Panc1 (cell line): ENCODE data around the genes AKAP17A and GYG2.

GRCh38 chrX:13978-14262 is 267.3 kb upstream of the PLCXD1 start:
- RRBS, 2 experiments, result 73 to 95% methylated on average over 6 of the region's 22 CpGs

GRCh38 chrX:373417-374567 is 12.9 kb downstream of the PPP2R3B start:
- RRBS, 2 experiments, result 3 to 17% methylated on average over 30 of the region's 126 CpGs

GRCh38 chrX:497260-497696 is 110.6 kb upstream of the PPP2R3B start:
- RRBS, 2 experiments, result 30 to 67% methylated on average over 7 to 9 of the region's 26 CpGs

DNA sequence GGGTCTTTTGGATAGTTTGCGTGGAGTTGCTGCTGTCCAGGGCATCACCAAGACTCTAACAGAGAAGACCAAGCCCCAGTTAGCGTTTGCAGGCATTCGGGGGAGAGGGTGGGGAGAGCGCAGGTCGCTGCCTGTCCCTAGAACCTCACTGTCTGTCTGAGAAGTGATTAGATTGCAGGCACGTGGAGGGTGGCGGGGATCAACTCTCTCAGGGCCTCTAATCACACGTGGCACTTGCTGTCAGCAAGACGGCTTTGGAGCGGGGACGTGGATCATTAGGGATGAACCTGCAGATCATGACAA is 85.3 kb upstream of the SHOX start:
- RRBS, 2 experiments, result no CpG with 5 or more reads among the region's 11 CpGs

DNA sequence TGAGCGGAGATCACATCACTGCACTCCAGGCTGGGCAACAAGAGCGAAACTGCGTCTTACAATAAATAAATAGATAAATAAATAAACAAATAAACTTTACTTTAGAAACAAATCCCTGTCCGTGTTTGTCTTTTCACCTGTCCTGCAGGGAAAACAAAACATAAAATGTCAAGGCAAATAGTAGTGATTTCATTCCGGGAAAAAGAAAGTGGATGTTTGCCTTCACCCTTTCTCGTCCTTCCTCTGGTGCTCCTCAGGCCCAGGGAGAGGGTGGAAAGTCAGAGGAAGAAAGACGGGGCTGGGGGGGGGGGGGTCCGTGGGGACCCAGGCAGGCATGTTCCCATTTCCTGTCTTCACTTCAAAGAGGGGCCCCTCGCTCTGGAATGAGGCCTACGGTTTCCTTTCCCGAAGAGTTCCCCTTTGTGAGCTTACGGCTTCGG is 39.9 kb downstream of the SHOX start:
- RRBS, 2 experiments, result no CpG with 5 or more reads among the region's 13 CpGs

DNA sequence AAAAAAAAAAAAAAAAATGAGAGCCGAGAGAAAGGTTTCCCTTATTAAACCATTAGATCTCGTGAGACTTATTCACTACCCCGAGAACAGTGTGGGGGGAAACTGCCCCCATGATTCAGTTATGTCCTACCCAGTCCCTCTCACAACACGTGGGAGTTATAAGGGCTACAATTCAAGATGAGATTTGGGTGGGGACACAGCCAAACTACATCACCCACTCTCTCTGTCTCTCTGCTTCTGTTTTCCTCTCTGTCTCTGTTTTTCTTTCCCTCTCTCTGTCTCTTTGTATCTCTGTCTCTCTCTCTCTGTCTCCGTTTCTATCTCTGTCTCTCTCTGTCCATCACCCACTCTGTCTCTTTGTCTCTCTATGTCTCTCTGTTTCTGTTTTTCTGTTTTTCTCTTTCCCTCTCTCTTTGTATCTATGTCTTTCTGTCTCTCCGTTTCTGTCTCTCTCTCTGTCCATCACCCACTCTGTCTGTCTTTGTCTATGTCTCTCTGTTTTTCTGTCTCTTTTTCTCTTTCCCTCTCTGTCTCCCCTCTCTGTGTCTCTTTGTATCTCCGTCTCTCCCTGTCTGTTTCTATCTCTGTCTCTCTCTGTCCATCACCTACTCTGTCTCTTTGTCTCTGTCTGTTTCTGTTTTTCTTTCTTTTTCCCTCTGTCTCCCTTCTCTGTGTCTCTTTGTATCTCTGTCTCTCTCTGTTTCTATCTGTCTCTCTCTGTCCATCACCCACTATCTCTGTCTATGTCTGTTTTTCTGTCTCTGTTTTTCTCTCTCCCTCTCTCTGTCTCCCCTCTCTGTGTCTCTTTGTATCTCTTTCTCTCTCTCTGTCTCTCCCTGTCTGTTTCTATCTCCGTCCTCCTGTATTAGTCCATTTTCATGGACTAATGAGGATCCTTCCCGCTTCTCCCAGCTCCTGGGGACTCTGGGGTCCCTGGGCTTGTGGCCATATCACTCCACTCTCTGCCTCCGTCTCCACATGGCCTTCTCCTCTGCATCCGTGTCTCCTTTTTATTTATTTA is 25.5 kb downstream of the IL3RA start:
- RRBS, 2 experiments, result no CpG with 5 or more reads among the region's 11 CpGs

GRCh38 chrX:1427669-1428320 is 24.9 kb downstream of the ASMTL start:
- RRBS, 2 experiments, result no CpG with 5 or more reads among the region's 40 CpGs

- RRBS, 2 experiments, result under 1 to 5% methylated on average over 41 of the region's 72 CpGs
Measured at GRCh38 chrX:1591253-1591958, at the start of gene AKAP17A. Gene AKAP17A (plus strand): TSS chrX:1591604.

DNA sequence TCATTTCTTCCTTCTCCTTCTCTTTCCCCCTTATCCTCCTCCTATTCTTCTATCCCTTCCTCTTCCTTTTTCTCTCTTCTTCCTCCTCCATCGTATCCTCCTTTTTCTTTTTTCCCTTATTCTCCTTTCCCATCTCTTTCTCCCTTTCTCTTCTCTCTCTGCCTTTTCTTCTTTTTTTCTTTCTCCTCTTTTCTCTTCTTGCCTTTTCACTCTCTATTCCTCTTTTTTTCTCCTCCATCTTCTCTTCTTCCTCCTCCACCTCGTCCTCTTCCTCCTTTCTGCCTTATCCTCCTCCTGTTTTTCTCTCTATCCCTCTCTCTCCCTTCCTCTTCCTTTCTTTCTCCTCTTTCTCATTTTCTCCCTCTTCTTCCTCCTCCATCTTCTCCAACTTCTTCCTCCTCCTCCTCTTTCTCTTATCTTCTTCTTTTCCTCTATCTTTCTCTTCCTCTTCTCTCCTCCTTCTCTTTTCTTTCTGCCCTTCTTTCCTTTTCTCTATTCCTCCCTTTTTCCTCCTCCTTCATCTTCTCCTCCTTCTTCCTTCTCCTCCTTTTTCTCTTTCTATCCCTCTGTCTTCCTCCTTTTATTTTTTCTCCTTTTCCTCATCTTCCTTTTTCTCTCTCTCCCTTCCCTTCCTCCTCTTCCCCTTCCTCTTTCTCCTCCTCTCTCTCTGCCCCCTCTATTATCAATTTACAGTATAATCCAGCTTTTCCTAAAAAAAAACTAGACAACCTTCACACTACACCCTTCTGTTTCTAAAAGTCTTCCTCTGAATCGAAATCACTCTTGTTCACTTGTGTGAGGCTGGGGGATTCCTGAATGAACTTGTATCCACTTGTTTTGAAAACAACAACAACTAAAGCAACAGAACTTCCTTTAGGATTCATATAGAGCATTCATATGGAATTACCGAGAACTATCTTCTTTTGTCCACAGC is 269.0 kb downstream of the DHRSX start:
- RRBS, 2 experiments, result no CpG with 5 or more reads among the region's 4 CpGs

DNA sequence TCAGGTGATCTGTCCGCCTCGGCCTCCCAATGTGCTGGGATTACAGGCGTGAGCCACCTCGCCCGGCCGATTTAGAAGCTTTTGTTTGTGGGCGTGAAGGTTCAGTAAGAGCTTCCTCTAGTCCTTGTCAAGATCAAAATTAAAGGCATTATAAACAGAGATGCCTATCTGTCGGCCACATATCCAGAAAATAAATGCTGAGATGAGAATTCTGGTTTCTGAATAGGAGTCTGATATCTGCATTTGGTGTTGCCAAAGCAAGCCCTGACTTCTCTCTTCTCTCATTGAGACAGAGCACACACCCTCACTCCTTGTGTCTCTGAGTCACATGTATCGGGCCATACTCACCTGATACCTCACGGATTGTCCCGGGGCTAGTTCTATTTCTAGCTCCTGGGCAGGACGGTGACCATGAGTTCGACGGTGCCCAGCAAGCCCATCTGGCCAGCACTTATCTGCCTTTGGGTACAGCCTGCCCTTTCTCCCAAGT is 158.7 kb downstream of the DHRSX start:
- RRBS, 2 experiments, result no CpG with 5 or more reads among the region's 14 CpGs

GRCh38 chrX:2342528-2342725 is 158.3 kb downstream of the DHRSX start:
- RRBS, 2 experiments, result no CpG with 5 or more reads among the region's 4 CpGs

GRCh38 chrX:2356621-2357189 is 144.1 kb downstream of the DHRSX start:
- RRBS, 2 experiments, result no CpG with 5 or more reads among the region's 8 CpGs

DNA sequence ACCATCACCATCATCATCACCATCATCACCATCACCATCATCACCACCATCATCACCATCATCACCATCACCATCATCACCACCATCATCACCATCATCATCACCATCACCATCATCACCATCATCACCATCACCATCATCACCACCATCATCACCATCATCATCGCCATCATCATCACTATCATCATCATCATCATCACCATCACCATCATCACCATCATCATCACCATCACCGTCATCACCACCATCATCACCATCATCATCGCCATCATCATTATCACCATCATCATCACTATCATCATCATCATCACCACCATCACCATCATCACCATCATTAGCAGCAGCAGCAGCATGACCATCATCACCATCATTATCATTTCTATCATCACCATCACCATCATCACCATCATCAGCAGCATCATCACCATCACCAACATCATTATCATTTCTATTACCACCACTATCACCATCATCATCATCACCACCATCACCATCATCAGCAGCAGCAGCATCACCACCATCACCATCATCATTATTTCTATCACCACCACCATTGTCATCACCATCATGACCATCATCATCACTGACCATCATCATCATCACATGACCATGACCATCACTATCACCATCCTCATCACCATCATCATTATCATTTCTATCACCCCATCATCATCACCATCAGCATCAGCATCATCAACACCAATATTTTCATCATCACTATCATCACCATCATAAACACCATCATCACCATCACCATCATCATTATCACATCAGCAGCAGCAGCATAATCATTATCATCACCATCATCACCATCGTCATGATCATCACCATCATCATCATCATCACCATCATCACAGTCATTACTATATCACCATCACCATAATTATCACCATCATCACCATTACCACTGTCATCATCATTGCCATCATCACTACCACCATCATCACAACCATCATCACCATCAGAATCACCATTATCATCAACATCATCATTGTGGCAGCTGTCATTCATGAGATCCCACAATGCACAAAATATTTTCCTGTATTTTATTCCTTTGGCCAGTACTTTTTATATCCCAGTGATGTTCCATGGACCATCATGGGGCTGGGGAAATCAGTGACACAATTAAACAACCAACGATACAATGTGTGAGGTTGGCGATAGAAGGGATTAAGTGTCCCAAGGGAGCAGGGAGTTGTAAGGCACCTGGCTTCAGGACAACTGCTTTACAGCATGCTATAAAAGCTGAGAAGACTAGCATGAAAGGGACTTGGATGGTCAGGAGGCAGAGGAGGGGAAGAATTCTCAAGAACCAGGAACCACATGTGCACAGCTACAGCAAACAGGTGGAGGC is 117.7 kb downstream of the DHRSX start:
- RRBS, 2 experiments, result no CpG with 5 or more reads among the region's 6 CpGs

GRCh38 chrX:2445457-2445822 is 55.3 kb downstream of the DHRSX start:
- RRBS, 2 experiments, result no CpG with 5 or more reads among the region's 9 CpGs

GRCh38 chrX:2472883-2473560 is 27.8 kb downstream of the DHRSX start:
- RRBS, 2 experiments, result no CpG with 5 or more reads among the region's 21 CpGs

DNA sequence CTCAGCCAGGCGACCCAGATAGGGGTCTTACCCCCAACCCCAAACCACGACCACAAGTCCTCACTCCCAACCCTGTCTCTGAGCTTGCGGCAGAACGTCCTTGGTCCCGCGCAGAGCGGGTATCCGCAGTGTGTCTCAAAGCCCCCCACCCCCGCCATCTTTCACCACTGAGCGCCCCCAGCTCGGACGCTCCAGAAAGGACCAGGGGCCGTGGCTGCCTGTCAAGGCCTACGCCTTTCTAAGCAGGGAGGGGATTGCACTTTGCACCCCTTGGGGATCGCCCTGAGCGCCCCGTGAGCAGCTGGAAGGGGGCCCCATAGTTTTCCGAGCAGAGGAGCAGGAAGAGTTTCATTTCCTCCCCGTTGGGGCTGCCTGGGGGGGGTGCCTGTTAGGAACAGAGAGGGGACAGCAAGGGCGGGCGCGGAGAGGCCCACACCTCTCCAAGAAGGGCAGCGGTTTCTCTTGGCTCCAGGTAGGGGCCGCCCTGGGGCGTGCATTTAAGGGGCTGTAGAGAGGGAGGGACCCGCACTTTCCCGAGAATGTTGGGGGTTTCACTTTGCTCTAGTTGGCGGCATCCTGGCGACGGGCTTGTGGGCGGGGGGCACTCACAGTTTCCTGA is 82.5 kb upstream of the CD99 start:
- RRBS, 2 experiments, result no CpG with 5 or more reads among the region's 31 CpGs

GRCh38 chrX:2689960-2690825 is 902 bp upstream of the CD99 start:
- RRBS, 2 experiments, result no CpG with 5 or more reads among the region's 38 CpGs

DNA sequence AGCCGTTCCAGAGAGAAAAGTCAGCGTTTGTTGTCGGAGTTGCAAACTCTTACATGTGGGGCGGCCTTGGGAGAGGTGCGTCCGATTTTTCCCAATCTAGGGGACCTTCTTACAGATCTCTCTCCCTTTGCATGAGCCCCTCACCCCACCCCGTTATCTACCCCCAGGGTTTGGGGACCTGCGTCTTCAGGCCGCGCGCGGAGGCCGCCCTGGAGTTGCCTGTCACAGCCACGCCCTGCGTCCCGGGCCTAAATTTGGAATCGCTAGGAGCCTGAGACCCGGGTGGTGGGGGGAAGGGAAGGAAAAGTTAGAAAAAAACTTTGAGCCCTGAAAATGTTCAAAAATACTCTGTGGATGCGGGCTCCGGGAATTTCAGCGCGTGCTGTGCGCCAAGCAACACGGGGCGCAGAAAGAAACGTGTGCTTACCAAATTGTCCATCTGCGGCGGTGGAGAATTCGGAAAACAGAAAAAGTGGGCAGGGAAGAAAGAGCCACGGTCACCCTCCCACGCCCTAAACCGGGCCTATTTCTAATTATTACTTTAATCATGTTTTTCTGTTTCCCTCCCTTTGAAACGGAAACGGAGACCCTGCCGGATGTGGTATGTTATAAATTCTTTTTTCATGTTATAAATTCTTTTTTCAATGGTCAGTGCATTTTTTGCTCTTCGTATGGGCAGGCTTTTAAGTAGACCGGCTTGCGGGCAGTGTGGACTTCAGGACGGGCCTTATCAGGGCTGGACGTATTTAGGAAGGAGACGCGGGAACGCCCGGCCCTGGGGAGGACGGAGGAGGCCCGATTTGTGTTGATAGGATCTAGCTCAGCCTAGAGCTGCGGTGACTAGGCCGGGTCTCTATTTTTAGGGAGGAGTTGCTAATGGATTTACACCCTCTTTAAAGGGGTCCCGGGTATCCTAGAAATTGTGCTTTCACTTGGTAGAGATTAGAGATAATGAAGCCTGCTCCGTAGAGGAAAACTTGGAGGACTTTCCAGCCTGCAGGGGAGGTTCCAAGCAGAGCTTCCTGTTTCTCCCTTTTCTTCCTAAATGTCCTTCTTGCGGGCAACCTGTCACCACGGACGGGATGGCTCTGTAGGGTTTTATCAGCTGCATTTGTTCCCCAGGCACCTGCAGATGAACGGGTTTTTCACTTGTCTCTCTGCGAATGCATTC is 911 bp downstream of the CD99 start:
- RRBS, 2 experiments, result 4 to 5% methylated on average over 16 of the region's 55 CpGs

DNA sequence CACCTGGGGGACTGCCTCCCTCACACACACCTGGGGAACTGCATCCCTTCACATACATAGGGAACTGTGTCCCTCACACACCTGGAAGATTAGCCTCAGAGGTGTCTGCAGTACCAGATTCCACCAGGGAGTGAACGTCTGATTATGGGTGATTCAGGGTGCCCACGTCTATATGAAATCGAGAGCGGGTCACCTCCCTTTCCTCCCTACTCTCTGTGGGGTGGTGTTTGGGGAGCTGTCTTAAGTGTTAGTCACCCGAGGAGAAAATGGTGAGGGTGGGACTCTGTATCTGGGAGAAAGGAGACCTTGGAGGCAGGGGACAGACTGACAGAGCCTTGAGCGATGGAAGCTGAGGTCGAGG is 17.0 kb downstream of the CD99 start:
- RRBS, 2 experiments, result no CpG with 5 or more reads among the region's 7 CpGs

DNA sequence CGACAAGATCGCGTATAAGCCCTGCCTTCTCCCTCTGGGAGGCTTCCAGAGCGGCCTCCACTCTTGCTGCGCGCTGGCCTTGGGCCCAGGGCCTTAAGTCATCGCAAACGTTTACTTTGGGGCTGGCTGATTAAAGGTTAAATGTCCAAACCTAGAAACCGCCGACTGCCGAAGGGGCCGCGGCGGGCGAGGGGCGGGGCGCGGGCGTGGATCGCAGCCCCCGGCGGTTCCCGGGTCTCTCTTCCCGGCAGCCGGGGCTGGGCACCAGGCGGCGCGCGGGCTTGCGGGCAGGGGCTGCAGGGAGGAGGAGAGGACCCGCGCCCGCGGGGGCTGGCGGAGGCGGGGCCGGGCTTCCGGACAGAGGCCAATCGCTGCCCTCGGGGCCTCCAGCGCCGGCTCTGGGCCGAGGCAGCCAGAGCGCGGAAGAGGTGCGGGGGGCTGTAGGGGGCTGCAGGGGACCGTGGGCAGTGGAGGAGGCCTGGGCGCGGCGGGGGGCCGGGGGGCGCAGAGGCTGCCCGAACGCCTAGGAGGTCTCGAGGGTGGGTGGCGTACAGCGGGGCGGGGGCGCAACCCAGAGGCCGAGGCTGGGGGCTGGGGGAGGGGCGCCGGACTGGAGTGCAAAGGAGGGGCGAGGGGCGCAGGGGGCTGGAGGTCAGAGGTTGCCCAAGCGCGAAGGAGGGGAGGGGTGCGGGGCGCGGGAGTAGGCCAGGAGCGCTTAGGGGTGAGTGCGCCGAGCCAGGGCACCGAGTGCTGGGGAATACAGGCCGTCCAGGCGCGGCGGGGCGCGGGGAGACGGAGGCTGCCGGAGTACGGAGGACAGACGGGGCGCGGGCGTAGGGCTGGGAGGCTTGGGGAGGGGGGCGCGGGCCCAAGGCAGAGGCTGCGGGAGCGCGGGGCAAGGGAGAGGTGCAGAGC is at the start of gene GYG2:
Gene GYG2 (plus strand): TSS at position 383 of the 915 bp plus-strand sequence.
- RRBS, 2 experiments, result 0 to 2% methylated on average over 7 to 8 of the region's 91 CpGs